Temporal lobe (tissue), 2 donors: ENCODE results near the gene ARHGAP19.

GRCh38 chr10:95478684-95479430, 82.3 kb downstream of the SORBS1 start:
- RAMPAGE, long total RNA: no peak

DNA sequence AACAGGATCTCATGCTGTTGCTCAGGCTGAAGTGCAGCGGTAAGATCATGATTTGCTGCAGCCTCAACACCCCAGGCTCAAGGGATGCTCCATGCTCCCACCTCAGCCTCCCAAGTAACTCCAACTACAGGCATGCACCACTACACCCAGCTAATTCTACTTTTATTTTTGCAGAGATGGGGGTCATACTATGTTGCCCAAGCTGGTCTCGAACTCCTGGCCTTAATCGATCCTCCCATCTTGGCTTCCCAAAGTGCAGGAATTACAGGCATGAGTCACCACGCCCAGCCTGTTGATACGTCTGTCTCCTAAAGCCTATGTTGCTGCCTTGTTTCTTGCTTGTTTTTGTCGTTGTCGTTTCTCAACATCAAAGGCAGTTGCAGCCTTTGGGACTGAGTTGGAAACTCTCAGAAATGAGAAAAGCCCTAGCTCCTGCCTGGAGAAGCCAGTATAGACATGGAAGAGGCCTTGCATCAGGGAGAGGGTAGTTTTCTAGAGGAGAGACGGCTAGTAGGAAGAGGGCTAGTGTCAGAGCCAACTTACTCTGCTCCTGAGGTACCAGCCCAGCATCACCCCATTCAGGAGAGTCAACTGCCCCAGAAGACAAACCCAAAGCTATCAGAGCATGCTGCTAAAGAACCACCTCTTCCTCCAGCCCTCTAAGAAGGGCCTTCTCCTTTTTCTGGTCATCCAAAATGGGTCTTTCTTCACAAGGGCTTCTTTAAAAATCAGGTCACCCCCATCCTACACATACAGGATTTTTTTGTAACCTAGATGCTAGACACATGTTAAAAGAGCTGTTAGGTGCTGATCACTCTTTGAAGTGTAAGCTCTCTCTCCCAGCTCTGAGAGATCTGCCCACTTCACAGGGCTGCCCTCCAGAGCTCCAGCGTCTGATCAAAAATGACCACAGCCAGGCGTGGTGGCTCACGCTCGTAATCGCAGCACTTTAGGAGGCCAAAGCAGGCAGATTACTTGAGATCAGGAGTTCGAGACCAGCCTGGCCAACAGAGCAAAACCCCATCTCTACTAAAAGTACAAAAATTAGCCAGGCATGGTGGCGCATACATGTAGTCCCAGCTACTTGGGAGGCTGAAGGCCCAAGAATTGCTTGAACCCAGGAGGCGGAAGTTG, 49.6 kb downstream of the SORBS1 start:
- RAMPAGE, long total RNA: no peak

DNA sequence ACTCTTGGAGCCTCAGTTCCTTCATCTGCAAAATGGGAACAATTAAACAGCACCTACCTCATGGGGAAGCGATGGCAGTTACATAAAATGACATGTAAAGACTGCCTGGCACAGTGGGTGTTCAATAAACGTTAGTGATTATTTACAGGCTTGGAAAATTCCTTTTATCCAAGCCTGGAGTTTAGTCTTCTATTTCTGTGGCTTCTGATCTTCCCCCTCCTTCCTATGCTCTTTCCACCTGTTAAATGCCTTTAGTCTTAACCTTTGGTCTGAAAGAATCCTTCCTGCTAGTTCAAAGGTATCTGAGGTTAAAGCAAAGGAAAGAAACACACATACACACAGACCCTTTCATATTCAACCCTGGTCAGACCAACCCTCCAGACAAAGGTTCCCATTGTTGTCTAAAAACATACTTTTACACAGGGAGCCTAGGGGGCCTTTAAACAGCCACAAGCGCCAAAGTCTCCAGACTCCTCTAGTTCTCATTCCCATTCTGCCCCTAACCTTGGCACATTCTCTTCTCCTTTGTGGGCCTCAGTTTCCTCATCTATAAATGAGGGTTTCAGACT, 21.5 kb downstream of the SORBS1 start:
- RAMPAGE, long total RNA: no peak

DNA sequence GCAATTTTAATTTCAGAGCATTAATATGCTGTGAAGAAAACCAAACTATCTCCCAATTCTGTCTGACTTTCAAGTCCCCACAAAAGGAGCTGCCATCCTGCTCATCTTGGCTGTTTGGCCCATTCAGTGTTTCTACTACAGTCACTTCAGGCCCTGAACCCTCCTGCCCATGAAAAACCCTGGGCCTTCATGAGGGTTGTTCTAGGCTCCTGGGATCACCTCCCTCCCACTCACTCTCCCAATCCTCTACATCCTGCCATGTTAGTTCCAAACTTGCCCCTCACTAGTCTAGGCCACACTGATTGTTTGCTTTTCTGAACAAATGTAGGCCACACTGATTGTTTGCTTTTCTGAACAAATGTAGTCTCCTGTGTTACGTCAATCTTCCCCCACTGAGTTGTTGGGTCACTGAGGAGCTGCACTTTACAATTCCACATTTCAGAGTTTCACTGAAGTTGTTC, 5.2 kb upstream of the ALDH18A1 start:
- RAMPAGE, long total RNA: no peak

GRCh38 chr10:96056892-96057612, 13.7 kb downstream of the CCNJ start:
- RAMPAGE, long total RNA: no peak

DNA sequence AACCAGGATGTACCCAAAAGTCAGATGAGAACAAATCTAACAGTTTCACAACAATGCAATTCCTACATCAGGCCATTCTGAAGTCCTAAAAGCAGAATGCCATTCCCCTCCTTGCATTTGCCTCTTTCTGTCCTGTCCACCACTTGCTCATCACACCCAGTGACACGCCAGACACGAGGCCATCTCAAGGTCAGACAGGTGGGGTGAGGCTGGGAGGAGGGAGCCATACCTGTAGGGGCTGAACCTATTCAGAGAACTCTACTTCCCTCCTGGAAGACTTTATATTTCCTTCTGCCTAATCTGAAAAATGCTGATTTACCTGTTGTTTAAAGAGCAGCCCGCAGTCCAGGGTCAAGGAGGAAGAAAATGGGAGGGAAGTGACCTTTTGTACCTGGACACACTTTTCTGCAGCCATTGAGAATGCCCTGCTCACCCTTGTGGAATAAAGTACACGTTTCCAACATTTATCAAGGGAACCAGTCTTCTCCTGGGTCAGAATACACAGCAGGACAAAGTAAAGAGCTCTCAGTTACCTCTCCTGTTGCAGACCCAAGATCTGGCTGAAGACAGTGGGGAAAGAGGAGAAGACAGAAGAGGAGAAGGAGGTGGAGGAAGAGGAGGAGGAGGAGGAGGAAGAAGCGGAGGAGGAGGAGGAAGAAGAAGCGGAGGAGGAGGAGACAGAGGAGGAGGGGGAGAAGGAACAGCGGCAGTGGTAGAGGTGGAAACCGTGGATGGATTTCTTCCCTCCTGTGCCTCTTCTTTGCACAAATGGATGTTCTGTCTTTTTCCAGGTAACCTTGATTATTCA, 1.1 kb upstream of the BLNK start:
- RAMPAGE, long total RNA: no peak

DNA sequence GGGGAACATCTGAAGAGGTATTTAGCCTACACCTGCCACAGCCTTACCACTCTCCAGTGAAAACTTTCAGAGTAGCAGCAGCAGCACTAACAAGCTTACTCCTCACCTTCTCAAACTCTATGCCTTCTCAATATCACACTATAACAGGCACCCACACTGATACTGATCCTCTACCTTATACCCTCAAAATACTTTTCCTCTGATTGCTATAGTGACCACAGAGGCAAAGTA, 35.2 kb upstream of the TLL2 start:
- RAMPAGE, long total RNA: no peak

DNA sequence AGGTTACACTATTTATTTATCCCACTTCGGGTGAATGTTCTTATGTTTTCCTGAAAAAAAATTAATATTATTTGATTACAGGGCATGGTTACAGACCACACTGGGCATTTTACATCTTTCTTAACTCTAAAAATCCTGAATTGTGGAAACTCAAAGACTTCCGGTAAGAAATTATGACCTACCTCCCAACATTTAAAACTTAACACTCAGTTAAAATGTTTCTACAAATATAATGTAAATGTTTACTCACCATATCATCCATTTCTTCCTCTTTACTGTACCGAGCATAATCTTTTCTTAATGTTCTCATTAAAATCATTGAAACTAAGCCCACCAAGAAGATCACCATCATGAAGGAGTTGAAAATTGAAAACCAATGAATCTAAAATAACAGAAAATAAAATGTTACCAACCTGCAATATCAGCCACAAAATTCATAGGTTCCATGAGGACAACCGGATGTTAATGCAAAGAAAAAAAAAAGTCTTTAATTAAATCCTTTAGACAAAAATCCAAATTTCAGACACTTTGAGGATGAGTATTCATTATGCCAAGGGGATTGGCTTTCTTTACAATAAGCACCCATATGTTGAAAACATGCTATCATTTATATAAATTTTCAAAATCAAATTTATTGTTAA, 34.0 kb downstream of the TM9SF3 start:
- RAMPAGE, long total RNA: no peak

GRCh38 chr10:96576992-96577572, 9.7 kb downstream of the TM9SF3 start:
- RAMPAGE, long total RNA: no peak

DNA sequence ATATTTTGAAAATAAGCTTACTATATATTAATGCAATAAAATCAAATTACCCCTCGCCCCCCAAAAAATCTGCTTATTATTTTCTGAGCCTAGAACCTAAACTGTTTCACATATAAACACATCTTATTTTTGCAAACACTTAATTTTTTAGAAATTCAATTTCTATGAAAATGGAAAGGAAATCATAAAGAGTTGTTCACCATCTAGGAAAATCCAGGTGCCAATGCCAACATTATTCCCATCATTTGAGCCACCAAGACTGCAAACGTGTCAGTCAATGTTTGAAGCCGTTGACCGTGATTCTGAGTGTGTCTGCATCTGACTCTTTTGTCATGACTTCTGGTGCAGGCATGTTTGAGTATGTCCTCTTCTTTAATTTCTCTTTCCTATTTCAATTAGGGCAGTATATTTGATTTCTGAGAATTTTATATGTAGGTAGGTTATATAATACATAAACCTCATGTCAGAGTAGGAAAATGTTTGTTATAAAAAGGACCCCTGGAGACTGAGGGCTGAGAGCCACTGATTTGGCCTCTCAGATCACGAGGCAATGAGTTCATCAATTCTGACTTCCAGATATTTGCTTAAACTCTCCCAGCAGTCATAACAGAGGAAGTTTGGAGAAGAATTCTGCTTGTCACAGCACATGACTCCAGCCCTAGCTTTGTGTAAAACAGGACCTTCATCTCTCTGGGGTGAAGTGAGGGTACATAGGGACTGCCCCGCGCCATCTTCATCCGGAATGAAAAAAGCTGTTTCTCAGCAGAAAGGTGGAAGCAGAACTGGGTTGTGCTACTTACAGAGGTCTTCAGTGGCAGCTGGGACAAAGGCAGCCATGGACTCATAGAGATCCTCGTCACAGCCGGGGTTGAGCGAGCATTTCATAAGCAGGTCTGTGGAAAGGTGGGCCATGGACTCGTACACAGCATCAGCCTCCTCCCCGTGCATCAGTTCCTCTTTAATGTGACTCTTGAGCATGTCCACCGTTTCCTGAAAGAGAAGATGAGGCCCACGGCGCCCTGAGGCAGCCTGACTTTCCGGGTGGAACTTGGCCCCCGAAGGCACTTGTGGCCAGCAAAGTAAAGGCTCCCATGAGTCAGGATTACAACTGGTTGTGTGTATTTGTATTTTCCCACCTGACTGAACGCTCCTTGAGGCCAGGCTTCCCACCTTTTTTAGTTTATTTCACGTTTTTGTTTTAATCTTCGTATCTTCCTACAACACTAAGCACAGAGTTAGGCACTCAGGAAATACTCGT, 58.3 kb upstream of the TM9SF3 start:
- RAMPAGE, long total RNA: no peak

- RAMPAGE, long total RNA: no peak
Observed at GRCh38 chr10:96671320-96671873, 48.9 kb downstream of the PIK3AP1 start.

DNA sequence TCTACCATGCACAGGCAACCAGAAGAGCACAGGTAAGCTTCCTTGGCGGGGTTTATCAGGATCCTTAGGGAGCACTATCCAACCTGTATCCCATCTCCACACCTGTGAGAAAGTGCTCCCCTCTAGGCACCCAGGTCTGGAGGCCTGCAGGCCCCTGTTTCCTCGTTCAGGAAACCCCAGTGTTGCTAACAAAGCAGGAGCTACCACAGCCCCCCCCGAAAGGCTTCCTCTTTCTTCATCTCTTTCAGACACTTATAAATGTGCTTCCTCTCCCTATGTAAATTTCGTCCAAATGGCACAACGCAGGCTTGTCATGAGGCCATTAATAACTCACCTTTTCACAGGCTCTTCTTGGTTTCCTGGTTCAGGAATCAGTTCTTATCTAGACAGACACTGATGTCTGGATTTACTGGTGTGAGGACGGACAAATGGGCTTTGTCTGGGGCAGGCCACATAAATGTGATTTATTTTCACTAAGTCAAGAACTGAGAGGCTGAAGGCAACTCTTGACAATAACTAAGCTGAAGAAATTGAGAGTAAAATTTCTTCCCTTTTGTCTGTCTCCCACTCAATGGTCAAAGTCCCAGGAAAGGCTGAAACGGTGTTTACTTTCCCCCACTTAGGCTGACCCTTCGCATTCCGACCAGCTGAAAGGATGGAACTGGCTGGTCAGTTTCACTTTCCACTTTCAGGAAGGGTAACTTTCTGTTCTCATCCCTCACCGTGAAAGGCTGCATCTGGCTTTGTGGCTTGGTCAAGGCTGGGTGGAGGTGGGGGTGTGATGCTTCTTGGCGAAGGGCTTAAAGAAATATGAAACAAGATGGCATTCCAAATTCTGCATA, 46.8 kb downstream of the PIK3AP1 start:
- RAMPAGE, long total RNA: no peak

DNA sequence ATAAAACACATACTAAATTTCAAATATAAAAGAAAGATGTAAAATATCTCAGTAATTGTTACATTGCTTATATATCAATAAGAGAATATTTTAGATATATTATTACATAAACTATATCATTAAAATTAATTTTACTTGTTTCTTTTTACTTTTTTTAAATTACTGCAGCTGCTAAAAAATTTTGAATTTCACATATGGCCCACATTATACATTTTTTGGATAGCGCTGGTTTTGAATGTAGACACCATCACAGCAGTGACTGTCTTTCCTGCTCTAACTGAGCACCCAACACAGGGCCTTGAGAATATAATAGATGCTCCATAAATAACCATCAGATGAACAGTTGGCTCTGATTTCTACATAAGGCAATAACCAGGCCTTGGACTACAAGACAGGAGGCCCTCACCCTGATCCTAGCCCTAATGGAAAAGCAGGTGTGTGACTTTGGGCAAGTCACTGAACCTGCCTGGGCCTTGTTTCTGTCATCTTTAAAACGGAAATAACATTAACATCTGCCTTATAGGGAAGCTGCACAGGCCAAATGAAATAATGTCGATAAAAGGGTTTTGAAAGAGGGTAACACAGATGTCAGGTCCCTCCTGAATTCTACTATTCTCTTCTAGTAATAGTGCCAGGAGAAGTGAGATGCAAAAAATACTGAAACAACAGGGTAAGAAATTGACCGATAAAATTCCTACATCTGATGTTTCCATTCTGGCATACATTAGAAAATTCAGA, 20.8 kb downstream of the PIK3AP1 start:
- RAMPAGE, long total RNA: no peak

DNA sequence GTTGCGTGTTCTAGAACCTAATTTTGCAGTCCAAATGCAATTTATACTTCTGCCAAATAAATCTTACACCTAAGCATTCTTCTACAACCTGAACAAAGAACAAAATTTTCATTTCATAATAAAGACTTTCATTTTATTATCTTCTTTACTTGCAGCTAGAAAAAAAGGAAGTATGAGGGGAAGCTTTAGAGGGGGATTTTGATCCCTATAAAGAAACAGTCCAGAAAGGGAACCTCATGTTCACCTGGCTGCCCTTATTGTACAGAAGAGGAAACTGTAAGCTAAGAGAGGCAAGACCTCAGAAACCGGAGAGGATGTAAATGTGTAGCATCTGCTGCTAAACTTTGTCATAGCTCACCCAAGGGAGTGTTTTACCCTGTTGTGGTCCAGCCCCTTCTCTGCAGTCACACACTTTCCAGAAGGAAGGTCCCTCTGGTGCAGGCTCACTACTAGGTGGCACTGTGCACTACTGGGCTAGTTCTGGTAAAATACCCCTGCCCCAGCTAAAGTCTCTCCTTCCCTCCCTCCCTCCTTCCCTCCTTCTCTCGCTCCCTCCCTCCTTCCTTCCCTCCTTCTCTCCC, 42.6 kb upstream of the LCOR start:
- RAMPAGE, long total RNA: no peak

DNA sequence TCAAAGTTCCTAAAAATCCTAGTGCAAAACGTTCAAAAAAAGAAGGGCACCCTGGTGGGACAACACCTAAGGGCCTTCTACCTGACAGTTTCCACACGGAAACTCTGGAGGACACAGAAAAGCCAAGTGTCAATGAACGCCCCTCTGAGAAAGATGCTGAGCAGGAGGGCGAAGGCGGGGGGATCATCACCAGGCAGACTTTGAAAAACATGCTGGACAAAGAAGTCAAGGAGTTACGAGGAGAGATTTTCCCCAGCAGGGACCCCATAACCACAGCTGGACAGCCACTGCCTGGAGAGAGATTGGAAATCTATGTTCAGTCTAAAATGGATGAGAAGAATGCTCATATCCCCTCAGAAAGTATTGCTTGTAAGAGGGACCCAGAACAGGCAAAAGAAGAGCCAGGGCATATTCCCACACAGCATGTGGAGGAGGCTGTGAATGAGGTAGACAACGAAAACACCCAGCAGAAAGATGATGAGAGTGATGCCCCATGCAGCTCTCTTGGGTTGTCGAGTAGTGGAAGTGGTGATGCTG, 151.0 kb downstream of the LCOR start:
- RAMPAGE, long total RNA: no peak

GRCh38 chr10:96983796-96984711, 152.0 kb downstream of the LCOR start:
- RAMPAGE, long total RNA: no peak

GRCh38 chr10:97066544-97067054, 119.2 kb downstream of the SLIT1 start:
- RAMPAGE, long total RNA: no peak

GRCh38 chr10:97256380-97256803, 36.0 kb downstream of the ARHGAP19 start:
- RAMPAGE, long total RNA: no peak

GRCh38 chr10:97292060-97293085, at the start of gene ARHGAP19:
Gene ARHGAP19, minus strand, starts transcription at chr10:97292637.
- RAMPAGE, long total RNA: no peak

- RAMPAGE, long total RNA: no peak
Observed at GRCh38 chr10:97293755-97294484, 1.5 kb upstream of the ARHGAP19 start.